Astrocyte (in vitro differentiated cells and primary cell): ENCODE results near the genes EIF4H, CASTOR2 and RCC1L.

GRCh38 chr7:73886243-73886881, 25.4 kb downstream of the TMEM270 start:
- PRO-cap, result no peak
- RRBS, 2 experiments, result 3 to 11% methylated on average over 12 to 15 of the region's 22 CpGs

- PRO-cap, result no peak
- RRBS, 2 experiments, result no CpG with 5 or more reads among the region's 16 CpGs
Observed at GRCh38 chr7:73919192-73919824, 58.3 kb downstream of the TMEM270 start.

- PRO-cap, result no peak
- RRBS, 2 experiments, result no CpG with 5 or more reads among the region's 14 CpGs
Observed at GRCh38 chr7:73984669-73985235, 43.2 kb upstream of the ELN start.

GRCh38 chr7:74031843-74032488, 4.0 kb downstream of the ELN start:
- PRO-cap, result no peak
- RRBS, 2 experiments, result no CpG with 5 or more reads among the region's 11 CpGs

- PRO-cap, result bidirectional peak, plus-strand start at chr7:74174356, minus-strand start at chr7:74174108
- RRBS, 2 experiments, result 2% methylated on average over 21 to 36 of the region's 84 CpGs
Observed at GRCh38 chr7:74173441-74174454, at the start of gene EIF4H. TSS of gene EIF4H (plus strand) at chr7:74174356.

DNA sequence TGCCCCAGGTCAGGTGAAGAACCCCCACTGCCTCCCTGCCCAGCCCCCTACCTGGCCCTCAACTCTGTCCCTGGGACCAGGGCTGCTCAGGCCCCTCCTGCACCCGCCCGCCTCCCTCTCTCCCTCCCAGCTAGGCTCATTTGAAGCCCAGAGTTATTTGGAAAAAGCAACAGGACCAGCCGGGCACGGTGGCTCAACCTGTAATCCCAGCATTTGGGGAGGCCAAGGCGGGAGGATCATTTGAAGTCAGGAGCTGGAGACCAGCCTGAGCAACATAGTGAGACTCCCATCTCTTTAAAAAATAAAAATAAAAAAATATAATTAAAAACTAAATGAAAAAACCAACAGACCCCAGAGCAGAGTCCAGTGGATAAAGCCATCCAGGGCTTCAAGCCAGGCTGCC, 685 bp downstream of the LAT2 start:
- PRO-cap, result no peak
- RRBS, 2 experiments, result no CpG with 5 or more reads among the region's 5 CpGs

DNA sequence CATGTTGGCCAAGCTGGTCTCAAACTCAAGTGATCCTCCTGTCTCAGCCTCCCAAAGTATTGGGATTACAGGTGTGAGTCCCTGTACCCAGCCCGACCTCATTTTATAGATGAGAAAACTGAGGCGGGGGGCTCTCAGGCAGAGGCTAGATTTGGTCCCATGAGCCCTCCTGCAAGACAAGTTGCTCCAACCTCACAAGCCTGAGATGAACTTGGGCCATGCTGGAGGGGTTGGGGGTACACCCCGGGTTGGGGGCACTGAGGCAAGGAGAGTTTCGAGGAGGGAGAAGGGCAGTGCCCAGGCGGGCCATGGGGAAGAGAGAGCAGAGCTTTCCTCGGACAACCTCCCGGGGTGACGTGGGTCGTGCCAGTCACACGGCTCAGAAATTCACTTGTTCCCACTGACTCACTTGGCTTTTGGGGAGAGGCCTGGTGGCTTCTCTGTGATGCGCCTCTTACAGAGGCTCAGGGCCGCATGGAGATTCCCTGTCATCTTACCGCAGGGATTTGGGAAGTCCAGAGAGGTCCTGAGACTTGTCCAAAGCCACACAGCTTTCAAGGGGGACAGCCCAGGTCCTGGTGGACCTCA, 2.8 kb downstream of the LAT2 start:
- PRO-cap, result no peak
- RRBS, 2 experiments, result 91% methylated on average over 4 of the region's 13 CpGs; no CpG with 5 or more reads in 1 of the 2 experiments

DNA sequence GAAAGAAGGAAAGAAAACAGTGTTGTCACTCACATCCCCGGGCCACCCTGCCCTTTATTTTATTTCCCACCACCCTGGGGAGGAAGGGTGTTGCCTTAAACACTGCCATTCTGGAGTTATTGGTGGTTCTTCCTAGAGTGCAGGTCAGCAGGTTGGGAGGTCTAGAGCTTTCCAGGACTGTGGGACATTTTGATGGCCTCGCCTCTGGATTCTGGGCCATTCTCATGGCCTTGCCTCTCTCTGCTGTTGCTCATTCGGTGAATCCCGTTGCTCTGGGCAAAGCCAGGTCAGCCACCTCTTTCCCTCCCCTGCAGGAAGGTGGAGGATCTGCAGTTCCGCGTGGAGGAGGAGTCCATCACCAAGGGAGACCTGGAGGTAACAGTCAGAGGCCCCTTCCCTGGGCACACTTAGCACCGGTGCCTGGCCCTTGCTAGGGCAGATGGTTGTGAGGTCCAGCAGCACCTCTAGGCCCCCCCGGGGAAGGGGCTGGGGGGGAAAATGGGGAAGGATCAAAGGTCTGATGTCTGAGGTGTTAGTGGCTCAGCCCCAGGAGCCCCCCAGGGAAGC, 74.8 kb downstream of the CLIP2 start:
- PRO-cap, result no peak
- RRBS, 2 experiments, result 88 to 93% methylated on average over 2 of the region's 8 CpGs

DNA sequence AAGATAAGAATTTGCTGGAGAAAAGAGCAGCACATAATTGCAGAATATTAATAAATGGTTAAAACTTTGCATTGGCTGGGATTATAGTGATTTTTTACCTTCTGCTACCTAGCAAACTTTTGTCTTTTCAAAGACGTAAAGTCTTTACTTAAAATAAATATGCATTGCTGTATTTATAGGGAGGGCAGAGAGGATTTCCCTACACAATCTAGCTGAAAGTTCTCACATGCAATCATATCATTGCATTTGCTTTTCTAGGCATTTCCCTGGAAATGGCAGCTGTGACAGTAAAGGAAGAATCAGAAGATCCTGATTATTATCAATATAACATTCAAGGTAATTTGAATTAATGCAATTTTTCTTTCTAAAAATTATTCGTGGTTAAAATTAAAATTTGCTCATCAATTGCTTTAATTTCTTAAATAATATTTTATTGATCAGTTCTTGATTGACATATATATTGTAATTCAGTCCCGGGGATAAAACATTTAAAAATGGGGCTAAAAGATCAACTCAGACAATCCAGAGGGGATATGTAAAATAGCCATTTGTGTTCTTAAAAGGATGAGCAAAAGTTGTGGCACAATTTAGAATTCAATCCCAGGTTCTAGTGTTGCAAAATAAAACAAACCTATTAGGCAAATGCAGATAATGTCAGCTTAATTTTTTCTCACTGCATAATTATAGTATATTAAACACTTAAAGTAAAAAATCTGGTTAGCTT, 53.4 kb downstream of the GTF2I start:
- PRO-cap, result no peak
- RRBS, 2 experiments, result no CpG with 5 or more reads among the region's 3 CpGs

DNA sequence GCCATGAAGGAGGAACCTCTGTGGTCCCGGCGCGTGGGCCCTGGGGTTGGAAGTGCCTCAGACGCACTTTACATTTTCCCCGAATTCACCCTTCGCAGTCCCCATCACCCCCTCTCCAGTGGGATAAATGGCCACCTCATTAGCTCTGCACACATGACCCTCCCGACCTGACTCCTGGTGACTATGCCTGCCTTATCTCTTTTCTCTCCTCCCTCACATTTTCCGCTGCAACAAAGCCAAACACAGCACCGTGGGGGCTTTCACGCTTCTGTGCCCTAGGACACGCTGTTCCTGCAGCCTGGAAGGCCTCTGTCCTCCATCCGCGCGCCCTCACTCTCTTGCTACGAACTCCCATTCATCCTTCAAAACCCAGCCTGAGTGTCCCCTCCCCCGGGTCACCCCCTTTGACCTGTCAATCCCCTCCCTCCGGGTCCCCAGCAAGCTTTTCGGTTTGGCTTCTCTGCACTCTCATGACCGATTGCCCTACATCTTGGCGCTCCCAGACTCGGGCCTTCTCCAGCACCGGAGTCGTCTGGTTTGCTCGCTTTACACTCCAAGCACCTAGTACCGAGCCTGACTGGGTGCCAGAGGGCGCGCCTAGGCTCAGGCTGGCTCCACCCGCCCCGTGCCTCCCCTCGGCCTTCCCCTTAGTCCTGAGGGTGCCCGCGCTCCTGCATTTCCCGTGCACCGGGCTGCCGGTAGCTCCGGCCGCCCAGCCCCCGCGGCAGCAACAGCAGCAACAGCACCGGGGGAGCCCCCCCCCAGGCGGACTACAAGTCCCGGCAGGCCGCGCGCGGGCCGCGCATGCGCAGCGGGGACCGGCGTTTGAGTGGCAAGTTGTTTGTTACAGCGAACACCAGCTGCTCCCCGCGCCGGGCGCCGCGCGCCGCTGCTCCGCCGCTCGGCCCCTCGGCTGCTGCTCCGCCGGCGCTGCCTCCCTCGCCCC, at the start of gene CASTOR2:
TSS of gene CASTOR2 (plus strand) at position 859 of the 946 bp plus-strand sequence.
- PRO-cap, result no peak
- RRBS, 2 experiments, result no CpG with 5 or more reads among the region's 69 CpGs

DNA sequence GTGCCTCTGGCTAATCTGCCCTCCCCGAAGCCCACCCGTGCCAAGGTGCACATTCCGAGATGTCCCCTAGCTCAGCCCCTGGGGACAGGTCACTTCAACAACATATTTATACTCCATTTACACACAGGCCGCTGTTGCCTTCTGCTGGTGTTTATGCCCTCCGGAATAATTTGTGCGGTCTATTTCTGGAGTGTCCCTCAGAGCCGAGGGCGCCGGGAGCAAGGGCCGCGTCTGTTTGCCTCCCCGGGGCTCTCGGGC, 39.3 kb downstream of the CASTOR2 start:
- PRO-cap, result no peak
- RRBS, 2 experiments, result no CpG with 5 or more reads among the region's 13 CpGs

DNA sequence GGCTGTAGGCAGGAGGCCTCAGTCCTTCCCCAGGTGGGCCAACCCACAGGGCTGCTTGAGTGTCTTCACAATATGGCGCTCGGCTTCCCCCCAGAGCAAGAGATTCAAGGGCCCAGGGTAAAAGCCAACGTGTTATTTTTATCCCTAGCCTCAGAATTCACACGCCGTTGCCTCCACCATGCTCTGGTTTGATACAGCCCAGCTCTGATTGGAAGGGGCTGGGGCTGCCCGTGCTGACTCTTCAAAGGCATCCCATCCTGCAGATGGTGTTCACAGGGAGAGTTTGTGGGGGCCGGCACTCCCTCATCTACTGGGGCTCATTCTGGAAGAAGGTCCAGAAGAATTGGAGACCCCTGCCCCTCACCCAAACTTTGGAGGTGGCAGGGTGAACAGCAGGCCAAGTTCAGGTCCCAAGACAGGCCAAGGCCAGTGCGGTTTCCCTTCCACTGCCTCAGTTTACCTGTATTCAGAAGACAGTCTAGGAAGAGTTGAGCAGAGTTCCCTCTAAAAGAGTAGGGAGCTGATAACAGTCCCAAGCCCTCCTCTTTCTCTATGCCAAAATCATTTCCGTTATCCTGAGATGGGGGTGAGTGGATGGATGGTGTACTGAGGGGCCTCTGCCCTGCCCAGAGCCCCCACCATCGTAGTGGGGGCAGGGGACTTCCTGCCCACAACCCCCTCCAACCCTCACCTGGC, 42.9 kb downstream of the RCC1L start:
- PRO-cap, result no peak
- RRBS, 2 experiments, result no CpG with 5 or more reads among the region's 10 CpGs

DNA sequence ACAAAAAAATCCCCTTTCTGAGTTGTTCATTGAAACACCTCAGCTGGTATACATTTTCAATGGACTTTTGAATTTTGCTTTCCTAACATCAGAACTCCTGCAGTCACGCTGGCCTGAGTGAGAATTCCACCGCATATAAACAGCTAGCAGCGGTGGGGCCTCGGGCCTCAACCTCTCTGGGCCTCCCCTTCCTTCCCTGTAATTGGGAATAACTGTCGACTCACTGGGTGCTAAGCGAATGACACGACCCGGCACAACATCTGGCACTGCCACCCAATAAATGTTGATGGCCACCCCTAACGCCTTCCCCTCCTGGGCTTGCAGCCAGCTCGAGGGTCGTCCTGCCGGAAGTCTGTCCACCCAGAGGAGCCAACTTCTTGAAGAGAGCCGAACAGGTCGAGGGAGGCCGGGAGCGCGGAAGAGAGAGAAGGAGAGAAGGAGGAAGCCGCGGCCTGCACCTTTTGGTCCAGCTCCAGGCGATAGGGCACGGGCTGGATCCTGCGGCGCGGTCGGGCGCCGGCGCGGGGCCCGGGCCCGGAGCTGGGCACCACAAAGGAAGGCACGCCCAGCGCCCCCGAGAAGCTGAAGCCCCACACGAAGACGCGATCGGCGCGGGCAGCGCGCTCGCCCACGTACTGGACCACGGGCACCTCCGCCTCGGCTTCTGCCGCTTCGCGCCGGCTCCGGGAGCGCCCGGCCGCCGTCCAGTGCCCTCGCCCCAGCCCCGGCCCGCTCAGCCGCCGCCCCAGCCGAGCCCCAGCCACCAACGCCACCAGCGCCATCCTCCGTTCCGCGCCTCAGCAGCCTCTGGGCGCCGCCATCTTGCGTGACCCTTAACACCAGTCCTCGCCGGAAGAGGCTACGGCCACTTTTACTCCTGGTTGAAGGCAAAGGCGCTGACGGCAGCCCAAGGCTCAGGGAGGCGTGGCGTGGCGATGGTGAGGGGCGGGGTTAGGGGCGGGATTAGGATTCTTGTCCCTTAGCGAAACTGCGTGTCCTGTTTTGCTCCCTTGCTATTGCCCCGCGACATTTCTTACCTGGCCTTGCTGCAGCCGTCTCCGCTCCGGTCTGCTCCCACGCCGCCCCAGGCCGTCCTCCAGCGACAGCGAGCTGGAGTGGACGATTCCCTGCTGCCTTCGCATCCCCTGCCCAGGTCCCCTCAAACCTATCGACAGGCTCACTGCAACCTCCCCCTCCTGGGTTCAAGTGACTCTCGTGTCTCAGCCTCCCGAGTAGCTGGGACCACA, at the start of gene RCC1L:
TSS of gene RCC1L (minus strand) at position 847 of the 1,247 bp plus-strand sequence.
- PRO-cap, result bidirectional peak, plus-strand start at position 593 of the sequence, minus-strand start at position 430 of the sequence; unidirectional peak, minus-strand start at position 694 of the sequence; bidirectional peak, plus-strand start at position 1,013 of the sequence, minus-strand start at position 809 of the sequence
- RRBS, 2 experiments, result 1 to 2% methylated on average over 12 to 29 of the region's 97 CpGs

DNA sequence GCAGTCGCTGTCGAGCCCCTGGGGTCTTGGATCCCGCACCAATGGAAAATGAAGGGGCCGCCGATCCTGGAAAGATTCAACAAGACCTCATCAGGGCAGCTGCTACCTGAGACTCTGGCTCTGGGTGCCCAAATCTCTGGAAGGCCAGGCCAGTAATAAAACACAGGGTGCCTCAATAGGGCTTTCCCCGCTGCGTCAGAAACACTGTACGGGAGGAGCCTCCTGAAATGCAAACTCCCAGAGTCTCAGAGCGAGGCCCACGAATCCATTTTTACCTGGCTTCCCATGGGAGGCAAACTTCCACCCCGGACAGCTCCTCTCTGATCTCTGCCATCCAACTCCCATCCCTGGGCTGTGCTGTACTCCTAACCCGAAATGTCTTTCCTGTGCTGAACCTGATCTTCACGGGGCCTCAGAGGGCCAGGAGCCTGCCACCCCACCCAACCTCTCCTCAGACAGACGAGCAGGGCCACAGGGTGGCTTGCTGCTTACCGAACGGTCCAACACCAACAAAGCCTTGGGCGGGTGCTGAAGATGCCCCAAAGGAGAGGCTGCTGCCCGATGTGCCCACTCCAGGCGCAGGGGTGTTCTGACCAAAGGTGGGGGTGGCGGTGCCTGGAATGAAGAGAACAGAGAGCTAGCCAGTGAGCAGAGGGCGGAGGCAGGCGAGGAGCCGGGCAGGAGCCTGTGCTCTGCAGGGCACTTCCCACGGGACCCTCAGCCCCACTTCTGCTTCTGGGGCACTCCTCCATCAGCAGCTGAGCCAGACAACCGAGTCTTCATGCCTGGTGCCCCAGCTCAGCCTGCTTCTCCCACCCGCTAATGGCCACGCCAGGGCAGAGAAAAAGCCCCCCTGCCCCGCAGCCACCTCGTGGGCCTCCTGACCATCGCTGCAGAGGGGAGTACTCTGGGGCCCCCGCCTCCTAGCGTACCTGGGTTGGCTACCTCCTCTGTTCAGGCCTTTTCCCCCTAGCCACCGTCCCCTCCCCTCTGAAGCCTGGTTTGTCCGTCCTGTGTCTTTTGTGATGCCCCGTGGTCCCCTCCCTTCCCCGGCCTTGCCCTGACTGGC, 23.7 kb downstream of the TRIM73 start:
- PRO-cap, result no peak
- RRBS, 2 experiments, result no CpG with 5 or more reads among the region's 36 CpGs

DNA sequence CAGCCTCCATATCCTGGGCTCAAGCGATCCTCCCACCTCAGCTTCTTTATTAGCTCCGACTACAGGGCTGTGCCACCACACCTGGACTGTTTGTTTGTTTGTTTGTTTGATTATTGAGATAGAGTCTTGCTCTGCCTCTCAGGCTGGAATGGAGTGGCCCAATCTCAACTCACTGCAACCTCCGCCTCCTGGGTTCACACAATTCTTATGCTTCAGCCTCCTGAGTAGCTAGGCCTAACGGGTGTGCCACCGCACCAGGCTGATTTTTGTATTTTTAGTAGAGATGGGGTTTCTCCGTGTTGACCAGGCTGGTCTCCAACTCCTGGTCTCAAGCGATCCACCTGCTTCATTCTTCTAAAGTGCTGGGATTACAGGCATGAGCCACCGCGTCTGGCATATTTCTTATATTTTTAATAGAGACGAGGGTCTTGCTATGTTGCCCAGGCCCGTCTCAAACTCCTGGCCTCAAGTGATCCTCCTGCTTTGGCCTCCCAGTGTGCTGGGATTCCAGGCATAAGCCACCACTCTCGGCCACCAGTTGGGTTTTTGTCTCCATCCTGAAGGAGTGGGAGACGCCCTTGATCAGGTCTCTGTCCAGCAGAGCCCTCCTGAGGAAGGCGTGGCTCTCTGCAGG, 8.6 kb downstream of the SPDYE5 start:
- PRO-cap, result no peak
- RRBS, 2 experiments, result no CpG with 5 or more reads among the region's 14 CpGs

DNA sequence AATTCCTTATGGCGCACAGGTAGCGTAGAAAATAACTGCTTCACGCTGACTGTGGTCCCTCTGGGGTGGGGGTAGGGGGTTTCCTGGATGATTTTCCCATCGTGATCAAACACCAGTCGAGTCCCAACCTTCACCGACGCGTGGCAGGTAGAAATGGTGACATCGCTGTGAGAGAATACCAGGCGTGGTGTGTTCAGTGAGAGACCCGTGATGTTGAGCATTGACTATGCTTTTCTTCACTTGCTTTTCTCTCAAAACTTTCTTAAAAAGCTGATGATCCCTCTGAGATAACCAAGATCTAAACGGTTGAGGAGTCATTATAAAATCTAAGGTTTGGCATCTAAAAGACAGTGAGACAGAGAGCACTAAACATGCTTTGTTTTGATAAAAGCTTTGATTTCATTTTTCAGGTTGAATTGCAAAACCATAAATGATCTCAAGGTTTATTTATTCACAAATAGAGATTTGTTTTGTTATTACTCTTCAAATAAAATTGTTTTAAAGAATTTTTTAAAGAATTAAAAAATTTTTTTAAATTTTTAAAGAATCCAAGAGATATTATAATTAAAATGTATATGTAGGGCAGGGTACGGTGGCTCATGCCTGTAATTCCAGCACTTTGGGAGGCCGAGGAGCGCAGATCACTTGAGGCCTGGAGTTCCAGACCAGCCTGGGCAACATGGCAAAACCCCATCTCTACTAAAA, 19.0 kb downstream of the SPDYE5 start:
- PRO-cap, result no peak
- RRBS, 2 experiments, result no CpG with 5 or more reads among the region's 15 CpGs

- PRO-cap, result no peak
- RRBS, 2 experiments, result no CpG with 5 or more reads among the region's 4 CpGs
Observed at GRCh38 chr7:75515695-75516416, 23.7 kb downstream of the SPDYE5 start.

- PRO-cap, result no peak
- RRBS, 2 experiments, result no CpG with 5 or more reads among the region's 7 CpGs
Observed at GRCh38 chr7:75525690-75526282, 33.7 kb downstream of the SPDYE5 start.

DNA sequence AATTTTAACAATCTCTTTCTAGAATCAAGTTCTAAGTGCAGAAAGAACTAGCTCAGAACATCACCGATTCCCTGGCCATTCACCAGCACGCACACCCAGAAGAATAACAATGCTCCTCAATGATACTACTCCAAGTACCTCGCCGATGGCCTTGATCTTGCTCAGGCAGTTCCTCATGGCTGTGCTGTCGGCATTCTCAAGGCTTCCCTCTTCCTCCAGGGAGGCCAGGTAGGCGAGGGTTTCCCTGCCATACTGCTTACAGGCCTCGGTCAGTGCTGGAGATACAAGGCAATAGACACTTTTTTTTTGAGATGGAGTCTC, 61.2 kb downstream of the SPDYE5 start:
- PRO-cap, result no peak
- RRBS, 2 experiments, result no CpG with 5 or more reads among the region's 7 CpGs

- PRO-cap, result unidirectional peak, plus-strand start at chr7:75739310
- RRBS, 2 experiments, result 1 to 3% methylated on average over 14 to 18 of the region's 87 CpGs
Observed at GRCh38 chr7:75739084-75740182, 692 bp upstream of the HIP1 start.